Cardiac atrium fibroblast (primary cell): ENCODE data around the gene C18orf54.

DNA sequence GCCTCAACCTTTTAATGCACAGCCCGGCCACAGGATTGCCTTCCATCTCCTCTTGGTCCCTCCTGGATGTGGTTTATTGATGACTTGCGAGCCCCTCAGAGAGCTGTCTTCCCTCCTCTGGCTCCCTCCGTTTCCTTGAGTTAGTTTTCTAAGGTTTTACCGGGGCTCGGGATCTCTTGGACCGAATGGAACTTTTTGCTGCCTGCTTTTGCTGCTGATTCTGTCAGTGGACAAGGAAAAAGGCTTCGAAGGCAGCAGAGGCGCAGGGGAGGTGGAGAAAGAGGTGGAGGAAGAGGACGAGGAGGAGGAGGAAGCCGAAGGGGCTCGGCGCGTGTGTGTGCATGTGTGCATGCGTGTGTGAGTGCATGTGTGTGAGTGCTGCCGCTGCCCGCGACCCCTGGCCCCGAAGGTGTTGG is 376 bp downstream of the DCC start:
- RAMPAGE, long total RNA: no peak

DNA sequence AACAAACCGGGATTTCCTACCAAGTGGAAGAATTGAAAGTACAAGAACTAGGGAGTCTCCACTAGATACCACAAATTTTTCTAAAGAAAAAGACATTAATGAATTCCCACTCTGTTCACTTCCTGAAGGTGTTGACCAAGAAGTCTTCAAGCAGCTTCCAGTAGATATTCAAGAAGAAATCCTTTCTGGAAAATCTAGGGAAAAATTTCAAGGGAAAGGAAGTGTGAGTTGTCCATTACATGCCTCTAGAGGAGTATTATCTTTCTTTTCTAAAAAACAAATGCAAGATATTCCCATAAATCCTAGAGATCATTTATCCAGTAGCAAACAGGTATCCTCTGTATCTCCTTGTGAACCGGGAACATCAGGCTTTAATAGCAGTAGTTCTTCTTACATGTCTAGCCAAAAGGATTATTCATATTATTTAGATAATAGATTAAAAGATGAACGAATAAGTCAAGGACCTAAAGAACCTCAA is 24.4 kb downstream of the POLI start:
- RAMPAGE, long total RNA: no peak

DNA sequence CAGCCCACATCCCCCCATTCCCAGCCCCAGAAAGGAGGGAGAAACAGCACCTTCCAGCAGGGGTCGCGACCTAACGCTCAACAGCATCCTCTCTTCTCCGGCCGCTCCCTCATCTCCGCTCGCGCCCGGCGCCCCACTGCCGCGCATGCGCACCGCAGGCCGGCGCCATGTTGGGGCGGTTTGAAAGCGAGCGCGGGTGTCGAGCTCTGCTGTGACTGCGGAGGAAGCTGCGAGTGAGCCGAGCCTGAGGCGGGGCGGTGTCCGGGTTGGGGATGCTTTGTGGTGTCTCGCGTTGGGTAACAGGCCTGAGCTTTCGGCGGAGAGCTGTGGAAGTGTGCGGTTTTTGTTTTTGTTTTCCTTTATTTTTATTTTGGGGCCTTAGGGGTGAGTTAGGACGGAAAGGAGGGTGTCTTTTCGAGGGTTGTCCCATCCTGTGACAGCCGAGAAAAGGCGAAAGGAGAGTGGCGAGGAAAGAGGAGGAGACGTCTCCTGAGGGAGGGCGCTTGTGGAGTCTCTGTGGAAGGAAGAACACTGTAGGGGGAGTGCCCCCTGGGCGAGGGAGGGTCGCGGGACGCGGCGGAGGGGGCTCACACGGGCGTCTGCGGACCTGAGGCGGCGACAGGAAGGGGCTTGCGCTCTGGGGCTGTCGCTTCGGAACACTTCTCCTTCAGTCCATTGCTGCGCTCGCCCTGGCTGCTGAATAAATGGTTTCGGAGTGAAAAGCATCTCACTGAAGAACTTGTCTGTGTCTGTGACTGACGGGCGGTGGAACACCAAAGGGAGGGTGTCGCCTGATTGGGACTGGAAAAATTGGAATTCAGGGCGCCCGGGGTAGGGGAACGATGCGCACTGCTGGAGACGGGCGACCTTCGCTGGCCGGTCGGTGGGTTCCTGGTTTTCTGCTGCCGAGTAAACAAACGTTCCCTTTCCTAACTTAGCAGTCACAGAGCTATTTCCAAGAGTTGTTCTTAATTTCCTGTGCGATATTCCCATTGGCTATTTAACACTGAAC is at the start of gene C18orf54:
C18orf54 (plus strand) TSS at position 165 of the 1,012 bp plus-strand sequence.
- RAMPAGE, long total RNA: no peak

DNA sequence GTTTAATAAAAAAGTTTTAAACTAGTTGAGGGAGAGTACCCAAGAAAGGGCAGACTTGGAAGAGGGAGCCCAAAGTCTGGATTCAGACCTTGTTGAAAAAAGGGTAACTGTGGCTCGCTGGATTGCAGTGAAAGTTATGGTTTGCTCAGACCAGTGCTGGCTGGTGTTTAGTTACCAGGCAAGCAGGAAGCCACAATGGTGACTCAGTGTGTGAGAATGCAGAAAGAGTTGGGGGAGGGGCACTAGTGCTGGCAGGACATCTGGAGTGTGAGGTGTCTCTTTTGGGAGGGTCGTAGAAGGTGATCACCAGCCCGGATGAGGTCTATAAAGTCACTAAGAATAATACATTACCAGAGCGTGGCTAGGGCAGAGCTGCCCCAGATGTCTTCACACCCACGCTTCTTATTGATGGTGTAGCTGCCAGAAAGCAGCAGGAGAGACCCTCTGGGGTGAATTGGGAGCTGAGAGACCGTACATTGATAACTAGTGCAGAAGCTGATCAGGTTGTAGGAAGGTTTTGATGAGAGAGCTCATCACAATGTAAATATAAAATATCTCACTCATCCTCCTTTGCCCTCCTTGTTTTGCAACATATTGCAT is 31.1 kb downstream of the C18orf54 start:
- RAMPAGE, long total RNA: no peak

DNA sequence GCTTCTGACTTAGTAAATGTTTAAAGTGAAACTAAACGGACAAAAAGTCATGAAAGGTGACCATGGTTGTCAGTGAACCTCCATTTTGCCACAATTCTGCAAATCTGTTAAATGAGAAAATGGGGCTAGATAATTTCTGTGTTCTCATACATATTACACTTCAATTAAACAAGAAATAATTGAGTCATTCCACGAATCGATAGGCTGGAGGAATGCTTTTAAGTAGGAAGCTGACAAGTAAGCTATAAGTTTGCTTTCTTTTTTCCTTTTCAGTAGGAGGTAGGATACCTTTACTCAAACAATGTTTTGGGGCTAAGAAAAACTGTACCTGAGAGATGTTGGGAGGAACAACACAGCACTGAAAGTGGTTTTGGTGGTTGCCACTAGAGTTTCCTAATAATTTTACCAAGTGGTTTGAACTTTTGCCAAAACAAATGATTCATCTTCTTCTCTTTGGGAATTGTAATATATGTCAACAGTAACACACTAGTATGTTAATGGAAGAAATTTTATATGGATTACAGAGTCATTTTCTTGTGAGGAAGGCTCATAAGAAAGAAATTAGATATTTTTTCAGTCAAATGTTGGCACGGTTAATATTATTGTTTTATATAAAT is 17.2 kb downstream of the DYNAP start:
- RAMPAGE, long total RNA: no peak

- RAMPAGE, long total RNA: no peak
Observed at GRCh38 chr18:55302288-55302993, 285.6 kb downstream of the TCF4 start.

DNA sequence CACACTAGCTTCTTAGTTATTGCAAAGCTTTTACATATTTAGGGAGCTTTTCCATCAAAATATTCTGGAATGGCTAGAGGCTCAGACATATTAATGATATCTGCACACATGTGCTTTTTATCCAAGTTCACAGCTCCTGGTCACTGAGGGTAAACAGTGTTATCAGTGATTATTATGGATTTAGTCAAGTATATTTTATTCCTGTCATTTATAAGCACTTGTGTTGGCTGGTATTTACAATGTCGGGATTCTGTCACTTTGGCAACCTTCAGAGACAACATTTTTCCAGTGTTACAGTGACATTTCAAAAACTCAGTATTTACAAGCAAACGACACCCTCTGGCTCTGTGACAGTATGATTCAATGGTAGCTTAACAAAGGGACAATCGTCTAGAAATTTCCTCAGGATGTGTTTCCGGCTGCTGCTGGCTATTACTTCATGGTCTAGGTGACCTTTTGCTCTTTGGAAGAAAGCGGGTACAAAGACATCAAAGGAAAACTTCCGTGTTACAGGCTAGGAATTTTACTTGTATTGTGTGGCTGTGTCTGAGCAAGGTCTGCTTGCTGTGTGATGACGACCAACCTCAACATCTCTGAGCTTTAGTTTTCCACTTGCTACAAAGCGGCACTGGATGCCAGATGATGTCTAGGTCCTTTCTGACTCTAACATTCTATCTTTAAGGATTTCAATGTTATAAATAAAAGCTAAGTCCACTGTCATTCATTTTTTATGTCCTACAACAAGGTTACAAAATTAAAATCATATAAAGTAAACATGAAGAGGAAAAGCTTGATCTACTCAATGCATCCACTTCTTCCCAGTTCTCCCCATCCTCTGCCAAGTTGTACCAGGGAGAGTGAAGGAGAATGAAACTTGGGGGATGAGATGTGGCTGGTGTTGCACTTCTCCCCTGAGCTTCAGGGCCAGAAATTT is 200.3 kb downstream of the TCF4 start:
- RAMPAGE, long total RNA: no peak

DNA sequence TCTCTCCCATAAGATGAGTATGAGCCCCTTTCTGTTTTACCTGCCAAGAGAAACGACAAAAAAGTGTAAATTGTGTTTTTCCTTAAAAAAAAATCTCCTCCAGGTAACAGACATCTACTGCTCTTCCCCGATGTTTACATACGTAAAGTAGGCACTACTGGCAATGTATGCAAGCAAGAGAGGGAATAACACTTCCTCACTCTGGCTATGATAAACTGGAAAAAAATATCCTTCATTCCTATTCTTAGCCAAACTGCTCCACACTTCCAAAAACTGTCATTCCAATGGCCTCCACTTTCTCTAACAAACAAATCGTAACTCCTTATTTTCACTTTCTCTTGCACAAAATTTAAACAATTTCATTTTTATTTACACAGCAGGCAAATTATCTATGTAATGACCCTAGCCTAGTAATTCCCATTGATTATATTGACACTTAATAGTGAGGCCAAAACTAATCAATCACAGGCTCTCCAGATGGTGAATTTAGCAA is 184.5 kb downstream of the TCF4 start:
- RAMPAGE, long total RNA: no peak

GRCh38 chr18:55422115-55423222 is 165.5 kb downstream of the TCF4 start:
- RAMPAGE, long total RNA: no peak

GRCh38 chr18:55477400-55478018 is 110.5 kb downstream of the TCF4 start:
- RAMPAGE, long total RNA: no peak

- RAMPAGE, long total RNA: no peak
Observed at GRCh38 chr18:55501390-55501923, 86.5 kb downstream of the TCF4 start.

GRCh38 chr18:55502159-55502717 is 85.8 kb downstream of the TCF4 start:
- RAMPAGE, long total RNA: no peak

GRCh38 chr18:55509692-55510372 is 78.2 kb downstream of the TCF4 start:
- RAMPAGE, long total RNA: no peak

- RAMPAGE, long total RNA: no peak
Observed at GRCh38 chr18:55586738-55587362, 1.1 kb downstream of the TCF4 start.

DNA sequence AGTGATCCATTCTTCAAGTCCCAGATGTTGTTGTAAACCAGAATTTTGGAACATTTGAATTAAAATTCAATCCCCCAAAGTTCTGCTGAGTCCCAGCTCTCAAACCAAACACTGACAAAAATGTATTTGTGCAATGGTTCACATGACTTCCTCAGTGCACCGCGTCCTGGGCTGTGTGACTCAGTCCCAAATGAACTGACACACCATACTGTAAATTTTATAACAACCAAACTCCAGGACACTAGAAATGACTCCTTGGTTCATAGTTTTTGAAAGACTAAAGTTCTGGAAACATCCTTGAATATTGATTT is 281.9 kb upstream of the TCF4 start:
- RAMPAGE, long total RNA: no peak

DNA sequence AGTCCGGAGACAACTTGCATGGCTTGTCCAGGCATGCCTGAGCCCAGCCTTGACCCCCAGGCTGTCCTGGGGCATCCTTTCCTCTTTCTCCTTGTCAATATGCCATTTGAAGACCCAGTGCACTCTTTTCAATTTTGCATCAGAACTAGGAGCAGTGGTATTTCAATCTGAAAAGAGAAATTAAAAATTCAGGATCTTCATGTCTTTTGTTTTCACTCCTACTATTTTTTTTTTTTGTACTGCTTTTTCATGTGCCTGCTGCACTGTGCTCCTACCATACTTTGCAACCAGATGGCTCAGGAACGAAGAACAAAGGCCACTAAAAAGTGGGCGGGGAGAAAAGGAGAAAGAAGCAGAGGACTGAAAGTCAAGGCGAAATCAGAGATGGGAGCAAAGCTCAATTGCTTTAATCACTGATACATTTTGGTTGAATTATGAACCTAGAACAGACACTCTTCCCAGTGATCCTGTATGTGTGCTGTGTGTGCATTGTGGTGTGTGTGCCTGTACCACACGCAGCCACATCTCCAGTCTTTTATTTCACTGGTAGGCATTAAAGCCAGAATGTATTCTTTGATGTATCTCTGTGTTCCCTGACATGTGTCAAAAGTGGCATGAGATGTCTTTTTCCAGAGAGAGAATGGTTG is 495.9 kb upstream of the TCF4 start:
- RAMPAGE, long total RNA: no peak

DNA sequence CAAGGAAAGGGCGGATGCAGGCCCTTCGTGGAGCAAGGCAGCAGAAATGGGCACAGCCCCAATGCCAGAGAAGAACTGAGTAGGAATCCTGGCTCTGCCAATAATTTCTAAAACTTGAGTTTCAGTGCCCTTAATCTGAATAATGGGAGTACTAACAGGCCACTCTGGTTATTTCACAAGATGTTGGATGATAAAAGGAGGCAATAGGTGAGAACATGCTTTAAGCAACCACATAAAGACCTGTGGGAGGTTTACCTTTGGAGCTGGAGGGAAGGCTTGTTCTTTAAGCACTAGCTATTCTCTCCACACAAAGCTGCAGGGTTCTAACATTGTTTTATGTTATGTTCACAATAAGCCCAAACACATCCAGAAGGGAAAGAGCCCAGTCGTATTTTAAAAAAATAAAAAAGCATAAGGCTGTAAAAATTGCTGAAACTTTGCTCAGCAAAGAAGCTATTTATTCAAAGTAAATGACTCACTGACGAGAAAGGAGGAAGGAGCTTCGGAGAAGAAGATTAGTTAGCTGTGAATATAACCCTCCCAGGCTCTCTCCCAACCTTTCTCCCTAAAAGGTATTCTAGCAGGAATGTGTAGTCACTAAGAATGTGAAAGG is 470.2 kb downstream of the TXNL1 start:
- RAMPAGE, long total RNA: no peak

- RAMPAGE, long total RNA: no peak
Observed at GRCh38 chr18:56267290-56267697, 371.1 kb downstream of the TXNL1 start.

DNA sequence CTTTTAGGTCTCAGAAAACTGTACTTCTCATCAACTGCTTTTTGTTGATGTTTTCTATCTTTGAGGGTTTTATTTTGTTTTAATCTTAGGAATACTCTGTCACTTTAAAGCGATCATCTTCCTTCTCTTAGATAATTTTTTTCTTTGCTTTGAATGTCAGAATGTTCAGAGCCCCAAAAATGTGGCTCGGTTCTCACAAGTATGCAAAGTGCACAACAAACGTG is 245.3 kb downstream of the TXNL1 start:
- RAMPAGE, long total RNA: no peak

DNA sequence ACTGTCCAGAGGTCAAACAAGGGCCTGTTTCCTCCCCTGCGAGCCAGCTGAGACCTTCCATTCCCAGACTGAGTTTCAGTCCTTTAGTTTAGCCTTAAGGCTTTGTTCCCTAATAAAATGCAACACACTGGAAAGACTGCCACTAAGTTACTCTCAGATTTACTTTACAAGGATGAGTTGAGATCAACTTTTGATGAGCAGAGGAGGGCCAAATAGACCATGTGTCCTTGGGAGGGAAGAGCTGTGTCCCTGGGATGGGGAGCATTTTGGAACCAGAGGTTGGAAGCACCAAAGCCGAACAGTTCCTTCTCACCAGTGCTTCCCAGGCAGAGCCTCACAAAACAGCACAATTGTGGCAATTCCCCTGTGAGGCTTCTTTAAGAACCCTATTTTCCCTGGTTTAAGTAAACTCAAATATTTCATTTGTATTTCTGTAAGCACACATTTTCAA is 63.3 kb downstream of the TXNL1 start:
- RAMPAGE, long total RNA: no peak